Fibroblast of villous mesenchyme (primary cell): ENCODE data around the genes GLUL, RNASEL and SMG7.

GRCh38 chr1:182391668-182392829 lies at the start of gene GLUL:
GLUL (minus strand) TSS chr1:182391790.
- CAGE, long polyA plus RNA, result start-site peak on the minus strand at chr1:182391788-182391792, 949 and 746 reads in 2 replicates

GRCh38 chr1:182588590-182589741 lies at the start of gene RNASEL:
RNASEL (minus strand) TSS chr1:182589256.
- CAGE, long polyA plus RNA, result start-site peak on the minus strand at chr1:182589214-182589267, 130 and 74 reads in 2 replicates

DNA sequence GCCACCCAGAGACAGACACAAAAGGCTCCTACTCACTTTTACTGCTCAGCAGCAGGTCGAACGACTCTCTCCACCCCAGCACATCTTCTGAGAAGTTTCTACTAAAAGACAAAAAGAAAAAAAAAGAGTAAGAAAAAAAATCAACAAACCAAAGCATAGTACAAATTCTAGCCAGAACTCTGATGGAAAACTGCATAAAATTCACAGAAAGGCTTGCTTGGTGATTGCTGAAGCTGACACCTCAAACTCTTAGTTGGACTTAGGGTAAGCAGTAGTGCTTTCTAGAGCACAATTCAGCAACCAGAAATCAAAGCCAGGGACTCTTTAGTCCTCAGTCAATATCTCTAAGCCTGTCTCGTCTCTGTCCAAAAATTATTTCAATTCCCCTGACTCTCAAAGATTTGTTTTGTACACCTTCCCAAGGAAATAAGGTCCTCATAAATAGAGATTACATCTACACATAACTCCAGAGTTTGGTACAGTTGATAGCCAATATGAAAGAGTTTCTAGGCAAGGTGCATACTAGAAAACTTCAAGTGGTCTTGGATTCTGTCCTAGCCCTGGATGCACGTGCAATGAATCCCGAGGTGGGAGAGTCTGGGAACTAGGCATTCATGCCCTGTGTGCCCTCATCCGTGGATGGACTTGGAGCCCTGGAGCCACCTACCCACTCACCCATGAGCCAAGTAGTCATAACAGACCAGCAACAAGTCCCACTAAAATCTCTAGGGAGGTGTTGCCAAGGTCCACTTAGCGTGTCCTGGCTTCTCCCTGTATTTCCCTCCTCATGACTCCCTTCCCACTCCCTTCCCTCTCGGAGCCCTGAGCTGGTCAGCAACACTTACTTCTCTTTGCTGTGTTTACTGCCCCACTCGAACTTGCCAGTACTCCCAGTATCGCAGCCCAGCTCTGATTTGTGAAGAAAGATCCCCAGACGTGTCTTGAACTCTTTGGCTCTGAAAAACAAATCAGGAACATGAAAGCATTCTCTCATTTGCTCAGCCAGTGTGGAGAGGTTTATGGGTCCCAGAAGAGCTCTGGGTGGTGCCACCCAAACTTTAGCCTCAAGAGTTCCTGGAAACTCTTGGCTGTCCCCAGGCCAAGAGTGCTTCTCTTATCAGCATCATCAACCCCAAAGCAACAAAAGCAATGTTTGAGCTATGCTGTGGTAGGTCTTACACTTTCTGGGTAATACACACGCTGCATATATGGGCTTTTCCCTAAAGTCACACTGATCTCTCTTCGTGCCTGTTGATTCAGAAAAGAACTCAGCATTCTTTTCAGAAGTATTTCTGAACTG lies 1.4 kb downstream of the RGS16 start:
- CAGE, long polyA plus RNA, result no peak

- CAGE, long polyA plus RNA, result no peak
These were observed 37.6 kb downstream of the DHX9 start for GRCh38 chr1:182876773-182877205.

GRCh38 chr1:182886585-182887813 lies 47.9 kb downstream of the DHX9 start:
- CAGE, long polyA plus RNA, result no peak

DNA sequence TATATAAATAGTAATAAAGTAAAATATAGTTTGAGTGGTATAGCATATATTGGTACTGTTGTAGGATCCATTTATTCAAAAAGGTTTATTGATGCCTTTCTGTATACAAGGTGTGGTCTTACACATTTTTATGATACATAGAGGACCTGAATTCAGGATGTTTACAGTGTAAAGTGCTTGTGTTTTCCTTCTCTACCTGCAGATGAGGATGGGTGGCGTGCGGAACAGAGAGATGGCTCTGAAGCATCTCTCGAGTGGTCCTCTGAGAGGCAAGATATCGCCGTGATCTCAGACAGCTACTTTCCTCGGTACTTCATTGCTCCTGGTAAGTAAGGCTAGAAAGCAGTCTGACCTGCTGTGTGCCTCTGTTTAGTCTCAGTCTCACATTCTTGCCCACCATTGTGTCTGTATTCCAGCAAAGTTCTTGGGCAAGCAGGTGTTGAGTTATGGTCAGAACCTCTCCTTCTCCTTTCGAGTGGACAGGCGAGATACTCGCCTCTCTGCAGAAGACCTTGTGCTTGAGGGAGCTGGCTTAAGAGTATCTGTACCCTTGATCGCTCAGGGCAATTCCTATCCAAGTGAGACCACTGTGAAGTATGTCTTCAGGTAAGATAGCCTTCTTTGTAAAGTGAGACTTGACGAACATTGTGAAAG lies 68.8 kb upstream of the LAMC2 start:
- CAGE, long polyA plus RNA, result no peak

DNA sequence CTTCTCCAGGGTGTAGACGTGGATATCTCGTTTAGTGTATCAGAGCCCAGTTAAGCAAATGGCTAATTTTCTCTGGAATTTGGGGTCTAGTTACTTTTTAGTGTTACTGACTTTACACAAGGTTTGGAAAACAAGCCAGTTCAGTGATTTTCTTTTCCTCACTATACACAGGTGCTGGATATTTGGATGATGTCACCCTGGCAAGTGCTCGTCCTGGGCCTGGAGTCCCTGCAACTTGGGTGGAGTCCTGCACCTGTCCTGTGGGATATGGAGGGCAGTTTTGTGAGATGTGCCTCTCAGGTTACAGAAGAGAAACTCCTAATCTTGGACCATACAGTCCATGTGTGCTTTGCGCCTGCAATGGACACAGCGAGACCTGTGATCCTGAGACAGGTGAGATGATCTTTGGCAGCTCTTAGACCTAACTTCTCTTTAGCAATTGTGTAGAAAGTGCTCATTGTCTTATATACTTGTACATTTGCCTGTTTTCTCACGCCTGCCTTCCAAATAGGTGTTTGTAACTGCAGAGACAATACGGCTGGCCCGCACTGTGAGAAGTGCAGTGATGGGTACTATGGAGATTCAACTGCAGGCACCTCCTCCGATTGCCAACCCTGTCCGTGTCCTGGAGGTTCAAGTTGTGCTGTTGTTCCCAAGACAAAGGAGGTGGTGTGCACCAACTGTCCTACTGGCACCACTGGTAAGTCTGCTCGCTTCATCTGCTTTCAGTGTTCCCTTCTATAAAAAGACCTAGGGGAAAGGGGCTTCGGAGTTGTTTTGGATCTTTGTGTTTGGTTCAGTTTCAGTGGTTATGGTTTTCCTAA lies 64.3 kb upstream of the LAMC2 start:
- CAGE, long polyA plus RNA, result no peak

DNA sequence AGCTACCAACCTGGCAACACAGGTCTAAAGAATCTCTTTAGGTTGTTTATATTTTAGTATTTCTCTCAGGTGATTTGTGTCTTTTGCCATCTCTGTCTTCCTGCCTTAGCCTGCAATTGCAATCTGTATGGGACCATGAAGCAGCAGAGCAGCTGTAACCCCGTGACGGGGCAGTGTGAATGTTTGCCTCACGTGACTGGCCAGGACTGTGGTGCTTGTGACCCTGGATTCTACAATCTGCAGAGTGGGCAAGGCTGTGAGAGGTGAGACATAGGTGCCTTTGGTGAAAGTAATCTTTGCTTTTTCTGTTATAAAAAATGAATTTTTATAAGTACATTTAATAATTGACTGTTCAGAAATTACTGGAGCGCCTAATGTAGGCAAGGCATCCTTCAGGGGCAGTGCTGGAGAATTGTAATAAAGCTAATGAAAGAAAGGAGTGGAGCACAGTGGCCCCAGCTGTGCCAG lies 60.7 kb upstream of the LAMC2 start:
- CAGE, long polyA plus RNA, result no peak

DNA sequence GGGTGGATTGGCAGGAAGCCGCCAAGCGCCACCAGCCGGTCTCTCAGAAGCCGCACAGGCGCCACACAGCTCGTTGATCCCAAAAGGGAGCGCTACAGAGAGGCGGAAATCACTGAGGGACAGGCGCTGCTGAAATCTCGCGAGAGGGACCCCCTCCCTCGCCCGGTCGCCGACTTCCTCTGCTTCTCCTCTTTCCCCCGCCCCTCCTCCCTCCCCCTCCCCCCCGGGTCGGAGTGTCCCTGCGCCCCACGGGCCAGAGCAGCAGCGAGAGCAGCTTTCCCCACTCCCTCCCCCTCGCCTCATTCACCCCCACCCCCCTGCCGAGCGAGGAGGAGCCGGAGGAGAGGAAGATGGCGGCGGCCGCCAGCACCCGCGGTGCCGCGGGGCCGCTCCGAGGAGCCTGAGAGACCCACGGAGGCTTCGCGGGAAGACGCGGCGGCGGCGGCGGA lies at the start of gene SMG7:
Gene SMG7 (plus strand): TSS at position 330 of the 449 bp plus-strand sequence.
- CAGE, long polyA plus RNA, result no peak

DNA sequence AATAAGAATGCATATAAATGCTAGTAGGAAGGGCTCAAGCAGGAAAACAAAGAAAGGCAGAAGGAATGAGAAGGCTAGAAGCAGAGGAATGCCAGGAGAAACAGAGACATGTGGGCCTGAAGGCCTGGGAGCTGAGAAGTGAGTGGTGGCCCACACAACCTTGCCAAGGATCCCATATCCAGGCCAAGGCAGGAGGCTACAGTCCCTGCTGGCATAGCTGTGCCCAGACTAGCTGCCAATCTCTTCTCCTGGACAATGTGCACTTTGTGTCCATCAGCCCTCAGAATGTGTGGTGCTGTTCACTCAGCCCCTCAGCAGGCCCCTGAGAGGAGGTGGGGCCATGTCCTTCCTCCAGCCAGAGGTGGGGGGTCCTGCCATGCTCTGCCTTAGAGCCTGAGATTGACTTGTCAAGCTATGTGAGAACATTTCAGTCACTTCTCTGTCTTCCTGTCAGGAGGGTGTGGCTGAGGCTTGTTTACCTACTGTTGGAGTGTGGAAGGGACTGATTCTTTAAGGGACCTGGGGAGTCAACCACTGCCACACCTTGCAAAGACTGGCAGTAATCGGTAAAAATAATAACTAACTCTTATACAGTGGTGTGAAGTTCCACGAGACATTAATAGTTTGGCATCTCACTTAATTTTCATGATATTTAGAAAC lies 1.4 kb downstream of the NCF2 start:
- CAGE, long polyA plus RNA, result no peak

GRCh38 chr1:183593343-183593936 lies 3.2 kb upstream of the NCF2 start:
- CAGE, long polyA plus RNA, result no peak

DNA sequence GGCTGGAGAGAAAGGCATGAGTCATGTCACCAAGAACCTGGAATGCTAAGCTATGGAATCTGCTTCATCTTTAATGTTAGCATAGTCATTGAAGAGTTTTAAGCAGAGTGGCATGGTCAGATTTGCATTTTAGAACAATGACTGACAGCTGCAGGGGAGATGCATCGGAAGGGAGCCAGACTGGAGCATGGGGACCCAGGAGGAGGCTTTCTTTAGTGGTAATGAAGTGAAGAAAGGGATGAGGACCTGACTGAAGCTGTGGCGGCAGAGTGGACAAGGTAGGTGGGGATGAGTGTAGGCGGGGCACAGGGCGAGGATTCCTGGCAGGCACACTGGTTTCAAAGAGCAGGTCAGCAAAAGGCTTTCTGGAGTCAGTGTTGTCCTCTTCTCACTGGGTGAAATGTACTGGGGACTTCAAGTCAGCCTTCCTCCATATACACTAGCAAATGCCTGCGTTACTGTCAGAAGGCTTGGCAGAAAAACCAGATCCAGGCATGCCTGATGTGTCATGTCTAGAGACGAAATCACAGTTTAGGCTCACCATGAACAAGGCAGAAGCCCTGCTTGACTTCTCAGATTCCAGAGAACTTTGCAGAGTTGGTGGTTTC lies 8.1 kb downstream of the RGL1 start:
- CAGE, long polyA plus RNA, result no peak

- CAGE, long polyA plus RNA, result no peak
These were observed 65.5 kb downstream of the RGL1 start for GRCh38 chr1:183870426-183870715.

- CAGE, long polyA plus RNA, result no peak
These were observed 91.5 kb downstream of the RGL1 start for GRCh38 chr1:183896476-183896825.

DNA sequence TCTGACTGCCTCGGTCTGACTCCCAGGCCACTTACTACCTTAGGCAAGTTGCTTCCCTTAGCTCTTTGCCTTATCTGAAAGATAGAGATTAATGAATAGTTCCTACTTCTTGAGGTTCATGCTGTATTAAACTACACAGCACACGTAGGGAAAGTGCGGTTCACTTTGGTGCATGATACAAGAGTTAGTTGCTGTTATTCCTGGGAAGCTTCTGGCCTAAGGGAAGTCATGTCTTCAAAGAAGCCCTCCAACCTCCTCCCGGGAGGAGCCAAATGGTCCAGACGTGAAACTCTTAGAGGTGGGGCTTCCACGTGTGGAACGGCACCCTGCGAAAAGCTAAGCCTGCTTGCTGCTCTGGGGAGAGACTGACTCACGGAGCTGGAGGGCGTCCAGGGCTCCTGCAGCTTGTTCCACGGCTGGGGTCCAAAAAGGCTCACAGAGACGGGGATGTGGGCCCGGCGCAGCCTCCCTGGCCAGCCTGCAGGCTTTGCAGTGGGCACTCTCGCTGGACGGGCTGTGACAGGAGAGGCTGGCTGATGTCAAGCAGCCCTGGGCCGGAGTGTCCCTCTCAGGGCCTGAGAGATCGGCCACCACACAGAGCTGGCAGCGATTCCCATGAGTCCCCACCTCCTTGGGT lies 105.2 kb downstream of the COLGALT2 start:
- CAGE, long polyA plus RNA, result no peak

DNA sequence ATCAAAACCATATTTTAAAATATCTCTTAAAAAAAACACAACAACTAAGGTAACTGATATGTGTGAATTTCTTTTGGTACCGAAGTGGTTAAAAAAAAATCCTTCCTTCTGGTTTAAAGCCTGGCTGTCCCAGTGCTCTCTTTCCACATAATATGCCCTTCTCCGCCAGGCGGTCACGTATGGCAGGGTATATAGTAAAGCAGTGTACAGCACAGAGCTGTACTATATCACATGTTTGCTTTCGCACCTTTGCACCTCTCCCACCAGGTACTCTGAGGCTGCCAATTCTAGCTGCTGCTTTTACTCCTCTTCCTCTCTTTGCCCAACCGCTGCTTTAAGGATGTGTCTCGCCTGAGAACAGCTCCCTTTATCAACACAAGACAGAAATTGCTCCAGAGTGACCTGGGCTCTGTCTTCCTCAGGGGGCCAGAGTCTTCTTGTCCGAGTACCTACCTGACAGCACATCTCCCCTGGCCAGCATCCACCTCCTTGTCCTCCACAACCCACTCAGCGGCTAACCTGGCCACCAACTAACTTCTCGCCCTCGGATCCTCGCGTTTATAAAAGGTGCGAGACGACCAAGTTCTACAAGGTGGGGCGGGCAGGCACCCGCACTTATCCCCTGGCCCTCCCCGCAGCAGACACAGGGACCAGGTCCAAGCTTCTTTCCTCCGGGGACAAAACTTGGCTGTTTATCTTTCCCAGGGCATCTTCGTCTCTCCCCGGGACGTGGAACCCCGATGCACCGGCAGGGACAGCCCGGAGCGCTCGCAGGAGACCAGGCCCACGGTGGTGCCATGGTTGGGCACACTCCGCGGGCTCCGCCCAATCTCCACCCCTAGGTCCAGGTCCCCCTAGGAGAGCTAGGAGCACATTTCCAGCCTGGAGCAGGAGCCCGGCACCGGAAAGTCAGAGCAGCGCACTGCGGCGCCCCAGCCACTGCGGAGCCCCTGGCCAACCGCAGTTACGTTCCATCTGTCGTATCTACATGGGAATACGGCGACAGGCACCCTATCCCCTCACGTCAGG lies 1.5 kb downstream of the COLGALT2 start:
- CAGE, long polyA plus RNA, result no peak

- CAGE, long polyA plus RNA, result no peak
These were observed 5.6 kb downstream of the TSEN15 start for GRCh38 chr1:184056866-184057810.

- CAGE, long polyA plus RNA, result no peak
These were observed 101.6 kb downstream of the TSEN15 start for GRCh38 chr1:184153036-184153691.

GRCh38 chr1:184453185-184454196 lies 66.7 kb downstream of the C1orf21 start:
- CAGE, long polyA plus RNA, result no peak

DNA sequence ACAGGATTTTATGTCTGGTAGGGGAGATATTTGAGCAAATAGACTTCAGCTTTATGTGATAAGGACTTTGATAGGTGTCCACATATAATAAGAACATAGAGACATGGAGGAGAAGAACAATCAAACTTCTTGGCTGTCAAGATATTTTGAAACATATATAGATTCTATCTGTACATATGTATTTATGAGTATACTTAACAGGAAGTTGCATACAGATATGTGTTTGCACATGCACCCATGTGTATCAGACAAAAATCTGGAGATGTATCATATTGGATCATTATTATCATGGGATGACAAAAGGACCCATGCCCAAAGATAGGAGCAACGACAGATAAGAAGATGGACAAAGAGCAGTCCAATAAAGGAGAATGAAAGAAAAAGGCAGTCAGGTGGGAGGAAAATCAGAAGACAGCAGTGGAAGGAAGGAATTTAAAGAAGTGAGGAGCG lies 142.5 kb downstream of the C1orf21 start:
- CAGE, long polyA plus RNA, result no peak